Caco-2 (cell line): ENCODE measurements around the genes FBXO42 and CROCC.

- PRO-cap, result no peak
- RRBS, result no CpG with 5 or more reads among the region's 9 CpGs
Measured at GRCh38 chr1:16171625-16172083, 15.8 kb upstream of the EPHA2 start.

- PRO-cap, result no peak
- RRBS, result no CpG with 5 or more reads among the region's 17 CpGs
Measured at GRCh38 chr1:16184130-16185045, 28.1 kb downstream of the ARHGEF19 start.

DNA sequence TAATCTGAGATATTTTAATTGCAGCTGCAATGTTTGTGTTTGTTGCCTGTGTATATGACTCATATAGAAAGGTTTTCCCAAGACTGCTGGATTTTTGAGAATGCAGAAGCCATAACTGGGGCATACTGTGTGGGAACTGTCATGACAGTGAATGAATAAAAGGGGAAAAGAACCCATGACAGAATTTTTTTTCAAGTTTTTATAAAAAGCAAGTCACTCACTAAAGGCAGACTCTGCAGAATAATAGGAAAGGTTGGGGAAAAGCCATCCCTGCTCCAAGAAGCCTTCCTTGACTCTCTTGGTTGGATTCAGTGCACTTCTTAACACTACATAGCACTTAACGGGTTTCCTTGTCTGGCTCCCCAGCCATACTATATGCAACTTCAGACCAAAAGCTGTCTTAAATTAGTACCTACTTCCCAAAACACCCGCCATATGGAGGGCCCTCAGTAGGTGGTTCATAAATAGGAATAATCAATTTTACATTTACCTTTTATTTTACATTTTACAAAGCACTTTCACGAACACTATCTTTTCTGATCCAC, 3.2 kb downstream of the FBXO42 start:
- PRO-cap, result no peak
- RRBS, result no CpG with 5 or more reads among the region's 3 CpGs

GRCh38 chr1:16351779-16352750, at the start of gene FBXO42:
Gene FBXO42, minus strand, starts transcription at chr1:16352480.
- PRO-cap, result unidirectional peak, plus-strand start at chr1:16352187; bidirectional peak, plus-strand start at chr1:16352606, minus-strand start at chr1:16352444
- RRBS, result 4% methylated on average over 8 of the region's 86 CpGs

DNA sequence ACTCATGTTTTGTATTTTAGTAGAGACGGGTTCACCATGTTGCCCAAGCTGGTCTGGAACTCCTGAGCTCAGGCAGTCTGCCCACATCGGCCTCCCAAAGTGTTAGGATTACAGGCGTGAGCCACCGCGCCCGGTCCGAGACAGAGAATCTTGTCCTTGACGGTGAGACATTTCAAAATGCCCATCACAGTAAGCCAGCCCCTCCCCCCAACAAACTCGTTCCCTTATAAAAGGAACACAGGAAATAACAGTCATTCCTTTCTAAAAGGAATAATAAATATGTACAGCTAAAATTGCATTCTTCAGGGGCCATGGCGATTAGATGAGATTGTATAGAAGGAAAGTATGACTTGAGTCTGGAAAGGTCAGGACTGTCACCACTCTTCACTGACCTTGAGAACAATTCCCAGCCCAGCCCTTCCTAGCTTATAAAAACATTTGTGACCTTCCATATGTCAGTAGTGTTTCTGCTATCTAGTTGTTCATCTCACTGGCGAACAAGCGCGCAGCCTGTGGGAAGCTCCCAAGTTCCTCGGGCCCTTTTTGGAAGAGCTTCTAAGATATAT, 8.5 kb downstream of the SZRD1 start:
- PRO-cap, result no peak
- RRBS, result no CpG with 5 or more reads among the region's 14 CpGs

DNA sequence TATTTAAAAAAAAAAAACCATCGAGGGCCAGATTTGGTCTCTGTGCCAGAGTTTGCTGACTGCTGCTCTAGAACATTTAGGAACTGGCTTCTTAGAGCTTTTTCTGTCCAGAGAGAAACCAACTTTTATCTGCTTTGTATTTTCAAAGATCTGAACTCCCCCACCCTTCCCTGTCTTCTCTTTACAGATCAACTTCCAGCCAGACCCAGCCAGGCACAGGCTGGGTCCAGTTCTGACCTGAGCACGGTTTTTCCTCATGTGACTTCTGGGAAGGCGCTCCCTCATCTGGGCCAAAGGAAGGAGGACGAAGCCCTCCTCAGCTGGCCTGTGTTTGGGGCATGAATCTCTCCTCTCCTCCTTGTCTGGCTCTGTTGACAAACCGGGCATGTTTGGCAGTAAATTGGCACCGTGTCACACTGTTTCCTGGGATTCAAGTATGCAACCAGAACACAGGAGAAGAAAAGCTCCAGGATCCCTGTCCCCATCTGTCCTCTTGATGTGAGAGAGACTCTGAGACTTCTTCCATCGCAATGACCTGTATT, 18.2 kb downstream of the NECAP2 start:
- PRO-cap, result no peak
- RRBS, result no CpG with 5 or more reads among the region's 7 CpGs

- PRO-cap, result no peak
- RRBS, result no CpG with 5 or more reads among the region's 3 CpGs
Measured at GRCh38 chr1:16537790-16538346, 97.3 kb downstream of the NECAP2 start.

DNA sequence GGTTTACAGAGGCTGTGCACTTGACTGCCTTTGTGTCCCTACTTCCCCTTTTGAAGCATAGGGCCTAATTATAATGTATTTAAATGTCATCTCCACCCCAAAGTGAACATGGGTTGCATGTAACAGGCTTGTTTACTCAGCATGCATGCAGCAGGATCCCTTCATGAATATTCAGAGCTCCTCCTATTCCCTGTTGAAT, 100.1 kb downstream of the NECAP2 start:
- PRO-cap, result no peak

DNA sequence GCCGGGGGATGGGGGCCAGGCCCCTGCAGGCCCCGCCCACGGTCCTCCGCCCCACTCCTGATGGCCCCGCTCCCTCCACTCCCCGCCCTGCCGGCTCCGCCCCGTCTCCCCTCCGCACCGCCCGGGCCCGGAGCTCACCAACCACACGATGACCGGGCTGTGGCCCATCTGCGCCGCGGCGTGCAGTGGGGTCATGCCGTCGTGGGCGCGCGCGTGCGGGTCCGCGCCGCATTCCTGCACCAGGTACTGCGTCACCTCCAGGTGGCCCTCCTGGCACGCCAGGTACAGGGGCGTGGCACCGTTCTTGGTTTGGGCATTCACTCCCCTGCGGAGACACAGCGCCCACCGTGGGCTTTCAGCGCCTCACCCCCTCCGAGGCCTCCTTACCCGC, 214.0 kb upstream of the CROCC start:
- PRO-cap, result no peak
- RRBS, result 2% methylated on average over 2 of the region's 39 CpGs

DNA sequence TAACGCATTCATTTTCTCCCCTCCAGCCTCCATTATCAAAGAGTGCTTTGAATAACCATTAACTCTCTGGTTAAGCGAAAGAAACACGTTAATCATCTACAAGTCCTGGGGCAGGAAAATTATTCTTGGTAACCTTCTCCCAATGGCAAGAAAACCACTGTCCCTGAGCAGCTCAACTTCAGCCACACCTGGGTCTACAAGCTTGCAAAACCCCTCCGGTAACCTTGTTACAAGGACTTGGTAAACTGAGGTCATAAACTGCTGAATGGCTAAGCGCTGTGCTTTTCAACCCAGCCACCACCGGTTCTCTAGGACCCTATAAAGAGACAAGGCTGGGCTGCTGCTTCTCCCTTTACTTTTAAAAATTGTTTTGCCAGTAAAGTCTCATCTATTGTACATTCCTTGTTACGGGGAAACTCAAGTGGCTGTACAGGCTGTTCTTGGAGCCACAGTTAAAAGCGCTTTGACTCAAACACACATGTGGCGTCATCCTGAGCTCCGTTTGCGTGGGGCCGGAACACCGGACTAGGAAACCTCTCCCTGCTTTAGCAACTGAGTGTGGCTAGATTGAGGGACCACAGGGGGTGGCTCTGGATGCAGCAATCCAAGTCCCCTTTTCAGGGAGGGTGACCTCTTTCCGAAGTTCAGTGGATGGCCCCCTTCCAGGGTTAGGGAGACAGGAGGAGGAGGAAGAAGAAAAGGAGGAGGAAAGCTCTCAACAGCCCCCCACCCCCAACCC, 156.6 kb upstream of the CROCC start:
- PRO-cap, result unidirectional peak, plus-strand start at position 142 of the sequence; unidirectional peak, plus-strand start at position 181 of the sequence
- RRBS, result 18% methylated on average over 1 of the region's 14 CpGs

GRCh38 chr1:16869722-16870053, 52.0 kb upstream of the CROCC start:
- PRO-cap, result no peak
- RRBS, result no CpG with 5 or more reads among the region's 3 CpGs

DNA sequence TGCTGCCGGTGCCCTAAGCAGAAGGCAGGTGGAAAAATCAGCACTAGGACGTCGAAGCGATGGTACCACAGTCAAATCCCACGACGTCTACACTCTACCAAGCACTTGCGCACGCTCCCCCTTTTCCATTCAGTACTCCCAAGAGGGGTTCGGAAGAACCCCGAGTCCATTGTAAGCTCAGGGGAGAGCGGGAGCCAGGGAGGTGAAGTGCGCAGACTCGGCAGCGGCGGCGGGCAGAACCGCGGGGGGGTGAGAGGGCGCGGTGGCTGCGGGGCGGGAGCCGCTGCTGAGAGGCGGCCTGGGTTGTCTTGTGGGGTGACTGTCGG, 48.5 kb upstream of the CROCC start:
- PRO-cap, result no peak
- RRBS, result no CpG with 5 or more reads among the region's 25 CpGs

DNA sequence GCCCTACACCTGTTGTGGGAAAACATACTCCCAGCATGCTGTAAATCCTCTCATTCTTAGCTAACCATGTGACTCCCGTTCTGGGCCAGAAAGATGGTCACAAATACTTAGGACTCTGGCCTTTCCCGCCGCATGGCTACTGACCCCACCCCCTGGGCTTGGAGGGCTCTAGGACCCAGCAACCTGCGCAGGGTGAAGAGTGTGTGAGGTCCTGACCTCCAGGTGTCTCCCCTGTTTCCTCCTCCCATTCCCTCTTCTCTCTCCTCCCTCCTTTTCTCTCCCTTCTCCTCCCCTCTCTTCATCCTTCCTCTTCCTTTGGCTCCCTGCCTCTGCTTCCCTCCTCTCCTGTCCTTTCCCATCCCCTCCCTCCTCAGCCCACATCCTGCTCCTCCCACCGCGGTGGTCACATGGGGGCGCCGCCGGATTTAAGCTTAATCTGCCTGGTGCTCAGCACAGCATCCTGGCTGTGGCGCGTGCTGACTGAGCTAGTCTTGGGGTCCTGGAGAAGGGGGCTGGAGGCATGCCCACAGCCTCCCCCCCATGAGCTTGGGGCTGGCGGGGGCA, at the start of gene CROCC:
TSS of gene CROCC (plus strand) at position 453 of the 564 bp plus-strand sequence.
- PRO-cap, result no peak
- RRBS, result no CpG with 5 or more reads among the region's 12 CpGs

DNA sequence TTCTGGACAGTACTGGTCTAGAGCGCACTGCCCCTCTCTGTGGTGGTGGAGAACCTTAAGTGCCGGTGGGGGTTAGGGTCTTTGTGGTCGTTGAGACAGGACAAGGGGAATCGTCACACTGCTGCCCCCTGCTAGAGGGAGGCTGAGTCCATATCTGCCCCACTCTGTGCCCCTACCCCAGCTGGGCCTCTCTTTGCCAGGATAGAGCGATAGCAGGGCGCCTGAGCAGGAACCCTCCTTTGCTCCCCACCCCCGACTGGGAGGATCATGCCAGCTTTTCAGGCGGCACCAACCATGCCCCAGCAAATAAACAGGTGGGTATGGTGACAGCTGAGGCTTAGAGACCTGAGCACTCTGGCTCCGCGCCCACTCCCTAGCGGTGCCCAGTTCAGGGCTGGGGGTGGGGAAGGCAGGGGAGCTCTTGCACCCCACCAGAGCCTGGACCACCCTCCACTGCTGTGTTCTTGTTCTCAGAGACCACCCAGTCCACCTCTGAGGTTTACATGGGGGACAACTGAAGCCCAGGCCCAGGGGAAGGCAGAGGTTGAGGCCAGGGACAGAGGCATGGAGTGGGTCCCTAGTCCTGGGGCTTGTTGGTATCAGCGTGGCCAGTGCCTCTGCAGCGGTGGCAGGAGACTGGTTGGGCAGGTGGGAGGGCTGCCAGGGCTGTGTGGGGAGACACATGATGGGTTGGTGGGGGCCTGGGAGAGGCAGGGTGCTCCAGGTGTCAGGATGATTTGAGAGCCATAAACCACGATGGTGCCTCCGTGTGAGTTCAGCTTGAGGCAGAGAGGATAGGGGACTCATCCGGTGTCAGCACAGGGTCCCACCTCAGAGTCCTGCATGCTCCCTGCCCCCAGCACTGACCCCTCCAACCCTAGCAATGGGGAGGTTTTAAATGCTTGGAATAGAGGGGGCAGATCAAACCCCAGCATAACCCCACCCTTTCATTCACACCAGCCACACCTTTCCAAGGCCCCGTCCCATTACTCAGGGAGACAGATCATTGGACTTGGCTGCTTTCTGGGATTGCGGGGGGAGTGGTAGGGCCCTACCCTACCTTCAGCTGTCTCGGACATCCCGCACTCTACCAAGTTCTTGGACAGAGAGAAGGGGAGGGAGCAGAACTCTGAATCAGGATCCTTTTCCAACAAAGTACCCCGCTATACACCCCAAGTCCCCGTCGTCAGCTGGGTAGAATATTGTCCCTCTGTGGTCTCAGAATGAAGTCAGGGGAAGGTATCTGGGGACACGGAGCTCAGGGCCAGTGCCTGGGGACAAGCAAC, 1.4 kb downstream of the PADI2 start:
- PRO-cap, result no peak
- RRBS, result no CpG with 5 or more reads among the region's 24 CpGs

DNA sequence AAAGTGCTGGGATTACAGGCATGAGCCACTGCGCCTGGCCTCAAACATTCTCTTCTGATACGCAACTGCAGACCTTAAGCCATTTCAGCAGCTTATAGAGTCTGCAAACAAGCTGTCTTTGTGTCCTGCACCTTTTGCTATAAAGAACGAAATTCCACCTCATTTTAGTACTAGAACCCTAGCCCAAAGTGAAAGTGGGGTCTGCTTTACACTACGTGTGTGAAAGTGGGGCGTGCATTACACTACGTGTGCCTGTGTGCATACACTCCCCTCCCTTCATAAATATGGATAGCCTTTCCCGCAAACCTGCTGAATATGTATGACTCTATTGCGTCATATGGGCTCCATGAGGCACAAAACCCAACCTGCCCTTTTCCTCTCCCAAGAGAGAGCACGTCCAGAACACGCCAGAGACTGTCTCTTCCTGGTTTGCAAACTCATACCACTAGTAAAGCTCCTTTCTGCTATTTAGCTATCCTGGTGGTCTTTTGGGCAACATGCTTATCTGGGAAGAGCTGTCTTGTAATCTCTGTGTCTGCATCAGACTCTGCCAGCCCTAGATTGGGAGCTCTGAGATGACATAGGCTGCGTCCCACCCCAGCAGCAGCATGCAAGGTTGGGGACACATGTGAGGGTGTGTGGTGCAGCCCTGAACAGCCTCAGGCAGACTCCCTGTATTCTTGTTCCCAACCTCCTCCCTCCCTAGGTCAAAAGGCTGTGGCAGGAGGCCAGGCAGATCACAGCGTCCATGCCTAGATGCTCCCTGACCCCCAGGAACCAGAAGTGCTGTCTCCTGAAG, 12.5 kb upstream of the PADI1 start:
- PRO-cap, result no peak
- RRBS, result no CpG with 5 or more reads among the region's 12 CpGs

GRCh38 chr1:17525010-17525386, 14.5 kb upstream of the ARHGEF10L start:
- PRO-cap, result no peak
- RRBS, result no CpG with 5 or more reads among the region's 4 CpGs

DNA sequence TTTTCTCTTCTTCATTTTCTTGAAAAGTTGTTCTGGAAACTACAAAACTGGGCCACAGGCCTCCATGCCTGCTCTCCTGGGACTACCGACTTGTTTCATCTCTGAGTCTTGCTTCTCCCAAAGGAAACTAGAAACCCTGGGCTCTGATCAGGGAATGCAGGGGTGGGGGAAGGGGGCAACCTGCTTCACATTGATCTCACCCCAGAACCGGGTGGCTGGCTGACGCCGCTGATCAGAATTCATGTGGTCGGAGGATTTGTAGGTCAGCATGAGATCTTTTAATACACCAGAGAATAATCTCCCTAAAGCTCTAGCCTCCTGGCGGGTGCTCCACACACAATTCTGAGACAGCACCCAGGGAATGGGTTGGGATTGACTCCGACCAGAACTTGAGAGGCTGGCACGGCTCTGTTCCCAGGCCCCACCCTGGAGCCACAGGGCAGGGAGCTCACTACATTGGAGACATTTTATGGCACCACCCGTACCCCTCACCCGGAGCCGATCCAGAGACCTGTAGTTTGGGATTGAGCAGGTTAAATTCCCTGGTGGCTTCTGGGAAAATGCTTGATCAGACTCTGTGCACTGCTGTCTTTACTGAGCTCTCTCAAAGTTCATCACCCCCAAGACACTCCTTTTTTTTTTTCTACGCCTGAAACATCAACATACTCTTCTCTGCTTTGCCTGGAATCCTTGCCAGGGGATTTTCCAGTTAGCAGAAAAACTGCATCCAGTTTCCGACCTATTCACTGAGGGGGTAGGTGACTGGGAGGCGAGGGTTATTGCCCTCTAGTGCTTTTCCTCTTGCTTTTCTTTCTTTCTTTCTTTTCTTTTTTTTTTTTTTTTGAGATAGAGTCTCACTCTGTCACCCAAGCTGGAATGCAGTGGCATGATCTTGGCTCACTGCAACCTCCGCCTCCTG, 12.2 kb upstream of the ARHGEF10L start:
- PRO-cap, result no peak
- RRBS, result no CpG with 5 or more reads among the region's 15 CpGs

DNA sequence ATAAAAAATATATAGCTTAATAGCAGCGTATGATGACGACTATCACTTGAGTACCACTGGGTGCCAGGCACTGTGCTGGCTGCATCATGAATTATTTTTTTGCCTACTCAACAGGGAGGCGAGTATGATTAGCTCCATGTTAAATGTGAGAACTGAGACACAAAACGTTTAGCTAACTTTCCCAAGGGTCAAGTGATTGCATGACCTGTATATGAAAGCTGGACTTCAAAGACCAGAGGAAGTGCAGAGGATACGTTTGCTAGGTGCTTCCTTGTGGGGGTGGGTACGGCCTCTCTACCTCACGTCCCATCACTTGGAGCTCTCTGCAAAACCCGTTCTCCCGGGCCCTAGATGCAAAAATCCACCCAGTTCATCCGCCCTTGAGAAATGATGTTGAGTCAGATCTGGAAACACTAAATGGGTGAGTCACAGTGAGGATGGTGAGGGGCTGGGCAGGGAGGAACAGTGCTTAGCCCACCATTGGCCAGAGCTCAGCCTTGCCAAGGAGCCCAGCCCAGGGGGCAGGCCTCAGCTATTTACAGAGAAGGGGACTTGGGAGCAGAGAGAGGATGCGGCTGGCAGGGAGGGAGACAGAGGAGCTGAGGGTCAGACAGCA, 14.4 kb downstream of the ARHGEF10L start:
- PRO-cap, result no peak
- RRBS, result no CpG with 5 or more reads among the region's 11 CpGs

DNA sequence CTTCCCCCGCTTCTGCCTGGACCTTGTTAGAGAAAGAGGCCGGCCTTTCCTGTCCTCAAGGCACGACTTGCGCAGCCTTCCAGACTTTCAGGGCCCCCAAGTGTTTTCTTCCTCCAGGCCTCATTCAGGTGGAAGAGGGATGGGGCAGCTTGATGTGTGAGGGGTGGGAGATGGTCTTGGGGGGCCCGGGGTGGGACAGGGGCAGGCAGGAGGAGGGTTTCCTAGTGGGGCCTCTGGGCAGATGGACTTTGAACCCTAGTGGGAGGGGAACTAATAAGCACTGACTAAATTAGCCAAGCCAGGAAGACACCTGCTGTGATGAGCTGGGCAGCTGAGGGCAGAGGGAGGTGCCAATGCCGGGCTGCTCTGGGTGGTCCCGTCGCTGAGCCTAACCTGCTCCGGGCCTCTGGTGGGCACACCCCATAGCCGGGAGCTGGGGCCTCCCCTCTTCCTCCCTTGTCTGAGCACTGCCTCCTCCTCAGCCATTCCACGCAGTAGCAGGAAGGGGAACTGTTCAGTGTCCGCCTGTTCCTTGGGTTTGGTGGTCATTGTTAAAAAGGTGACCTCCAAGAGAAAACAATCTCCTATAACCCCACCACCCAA, 36.6 kb downstream of the ARHGEF10L start:
- PRO-cap, result no peak
- RRBS, result 78% methylated on average over 5 of the region's 12 CpGs

GRCh38 chr1:17579951-17580808, 40.7 kb downstream of the ARHGEF10L start:
- PRO-cap, result no peak
- RRBS, result no CpG with 5 or more reads among the region's 12 CpGs